Pericardium (tissue), 1 donor: Measurements from ENCODE around the gene ZNF622.

DNA sequence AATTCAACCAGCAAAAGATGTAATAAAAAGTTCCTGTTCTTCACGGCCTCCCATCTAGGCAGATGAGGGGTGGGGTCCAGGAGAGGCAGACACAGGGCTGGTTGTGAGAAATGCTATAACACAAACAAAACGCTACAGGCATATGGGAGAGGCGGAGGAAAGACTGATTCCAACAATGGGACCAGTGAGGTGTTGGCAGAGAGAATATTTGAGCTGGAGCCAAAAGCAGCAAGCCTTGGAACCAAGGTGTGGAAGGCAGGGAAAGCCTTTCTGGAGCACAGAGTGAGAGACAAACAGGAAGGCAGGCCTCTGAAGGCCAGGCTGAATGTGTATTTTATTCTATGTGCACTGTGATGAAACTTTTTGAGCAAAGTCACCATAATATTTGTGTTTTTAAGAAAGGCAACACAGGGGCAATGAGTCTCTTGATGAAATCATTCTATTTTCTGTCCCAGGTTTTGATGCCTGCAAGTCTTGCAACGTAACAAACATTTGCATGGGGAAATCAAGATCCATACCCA lies 2.9 kb downstream of the ATPSCKMT start:
- RRBS = no CpG with 5 or more reads among the region's 4 CpGs

DNA sequence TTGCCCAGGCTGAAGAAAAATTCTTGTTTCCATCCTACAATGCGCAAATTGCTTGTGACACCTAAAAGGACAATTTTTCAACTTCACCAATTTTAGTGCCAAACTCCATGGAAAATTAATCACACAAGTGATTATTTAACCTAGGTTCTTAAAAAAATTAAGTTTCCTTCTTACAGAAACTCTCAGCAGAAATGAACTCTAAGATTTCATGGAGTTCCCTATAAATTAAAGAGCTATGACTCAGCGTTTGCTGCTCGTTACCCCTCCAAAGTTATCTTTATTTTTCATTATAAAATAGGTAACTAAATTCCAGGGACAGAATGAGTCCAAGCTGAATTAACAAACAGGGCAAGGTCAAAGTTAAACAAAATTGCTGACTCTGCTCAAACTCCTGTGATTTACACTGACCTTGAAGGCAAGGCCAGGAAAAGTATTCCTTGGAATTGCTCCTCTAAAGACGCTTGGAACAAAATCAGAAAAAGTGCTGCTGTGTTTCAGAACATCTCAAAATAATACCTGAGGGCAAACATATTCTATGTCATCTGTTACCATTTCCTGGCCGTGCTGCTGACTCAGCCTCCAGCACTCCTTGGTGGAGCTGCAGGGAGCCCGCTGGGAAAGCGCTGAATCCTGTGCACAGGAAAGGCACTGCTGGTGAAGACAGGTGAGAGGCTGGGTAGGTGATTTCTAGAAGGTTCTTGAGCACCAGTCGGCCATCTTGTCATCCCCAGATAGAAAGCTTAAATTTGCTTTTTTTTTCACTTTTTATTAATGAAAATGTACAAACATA lies 2.5 kb upstream of the CMBL start:
- RRBS = no CpG with 5 or more reads among the region's 8 CpGs

GRCh38 chr5:10670985-10672076 lies 89.7 kb downstream of the DAP start:
- RRBS = no CpG with 5 or more reads among the region's 14 CpGs

DNA sequence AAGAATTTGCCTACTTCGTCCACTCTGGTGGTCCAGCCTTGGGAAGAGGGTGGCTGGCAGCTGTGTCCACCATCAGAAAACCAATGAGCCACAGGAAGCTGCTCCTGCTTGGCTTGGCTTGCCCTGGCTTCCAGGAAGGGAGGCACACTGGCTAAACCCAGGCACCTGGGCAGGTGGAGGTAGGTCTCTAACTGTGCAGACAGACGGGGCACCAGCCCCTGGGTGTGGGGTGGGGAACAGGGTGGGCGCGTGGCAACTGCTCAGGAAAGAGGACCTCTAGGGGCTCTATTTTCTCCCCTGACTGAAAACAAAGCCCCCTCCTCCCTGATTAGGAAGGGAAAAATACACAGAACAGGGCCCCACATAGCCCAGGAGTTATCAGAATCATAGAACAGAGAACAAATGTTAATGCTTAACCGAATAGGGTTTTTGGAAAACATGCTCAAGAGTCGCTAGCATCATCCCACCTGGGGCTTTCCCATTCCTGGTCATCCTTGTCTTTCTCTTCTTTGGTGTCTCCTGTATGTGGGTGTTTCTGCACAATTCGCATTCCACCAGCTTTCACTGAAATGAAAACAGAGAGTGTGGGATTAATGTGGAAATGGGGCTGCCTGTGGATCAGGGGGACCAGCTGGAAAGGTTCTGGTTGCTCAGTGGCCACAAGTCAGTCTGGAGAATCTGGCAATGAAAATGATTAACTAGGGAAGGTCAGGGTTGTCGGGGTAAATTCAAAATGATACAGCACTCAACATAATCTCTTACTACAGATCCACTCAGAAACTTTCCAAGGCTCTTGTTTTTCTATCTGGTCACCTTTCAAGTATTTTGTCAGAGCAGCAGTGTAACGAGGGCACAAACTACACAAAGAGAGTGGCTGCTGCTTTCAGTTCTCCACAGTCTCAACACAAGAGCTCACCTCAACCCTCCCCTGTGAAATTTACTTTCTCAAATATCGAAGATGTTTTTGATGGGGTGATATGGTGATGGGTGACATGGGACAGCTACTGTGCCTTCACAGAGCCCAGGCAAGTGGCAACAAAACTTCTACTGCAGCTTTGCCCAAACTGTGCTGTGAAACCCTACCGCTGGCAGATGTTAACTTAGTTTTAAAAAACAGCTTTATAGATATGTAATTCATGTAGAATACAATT lies 13.0 kb downstream of the DAP start:
- RRBS = no CpG with 5 or more reads among the region's 11 CpGs

DNA sequence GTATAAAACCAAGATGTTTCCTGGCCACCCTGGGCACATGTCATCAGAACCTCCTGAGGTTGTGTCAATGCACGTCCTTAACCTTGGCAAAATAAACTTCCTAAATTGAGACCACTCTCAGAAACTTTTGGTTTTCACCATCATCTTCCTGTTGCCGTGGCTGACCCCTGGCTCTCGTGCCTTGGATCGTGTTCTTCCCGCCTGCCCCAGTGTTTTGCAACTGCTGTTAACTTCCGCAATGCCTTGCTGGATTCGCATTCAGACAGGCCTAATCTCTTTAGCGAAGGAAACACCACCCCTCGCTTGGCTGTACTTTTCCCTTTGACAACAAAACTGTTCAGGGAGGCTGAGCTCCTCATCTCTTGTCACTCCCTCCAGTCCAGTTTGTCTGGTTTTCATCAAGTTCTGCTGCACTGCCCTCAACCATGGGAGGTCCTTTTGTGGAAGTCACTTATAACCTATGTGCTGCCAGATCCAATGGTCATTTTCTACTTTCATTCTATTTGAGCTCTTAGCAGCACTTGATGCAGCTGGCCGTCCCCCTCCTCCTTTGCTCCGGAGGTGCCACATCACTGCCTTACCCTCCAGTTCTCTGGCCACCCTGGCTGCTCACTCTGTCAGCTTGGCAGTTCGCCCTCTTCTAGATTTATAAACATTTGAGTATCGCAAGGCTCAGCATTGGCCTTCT lies 1.4 kb upstream of the DAP start:
- RRBS = no CpG with 5 or more reads among the region's 13 CpGs

- RRBS = no CpG with 5 or more reads among the region's 1 CpG
These were observed 717.1 kb downstream of the DNAH5 start for GRCh38 chr5:13227421-13227826.

- RRBS = no CpG with 5 or more reads among the region's 8 CpGs
These were observed 47.0 kb downstream of the TRIO start for GRCh38 chr5:14189963-14190724.

- RRBS = no CpG with 5 or more reads among the region's 8 CpGs
These were observed 168.2 kb upstream of the OTULINL start for GRCh38 chr5:14413275-14413808.

DNA sequence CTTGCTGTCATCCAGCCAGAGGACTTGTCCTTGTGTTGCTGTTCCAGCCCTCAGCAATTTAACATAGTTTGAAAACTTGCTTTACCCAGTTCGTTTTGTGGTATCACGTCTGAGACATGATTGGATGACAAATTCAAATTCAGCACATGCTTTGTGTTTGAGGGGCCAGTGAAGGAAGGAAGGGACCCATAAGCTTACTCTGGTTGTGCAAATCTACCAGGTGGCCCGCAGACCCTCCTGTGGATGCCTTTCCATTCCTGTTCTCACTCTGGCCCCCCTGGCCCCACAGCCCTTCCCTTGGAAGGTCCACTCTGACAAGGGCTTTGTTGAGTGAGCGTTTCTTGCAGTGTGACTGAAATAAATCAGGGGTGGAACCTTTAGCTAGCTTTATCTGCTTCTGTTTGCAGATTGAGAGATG lies 19.8 kb downstream of the OTULIN start:
- RRBS = no CpG with 5 or more reads among the region's 4 CpGs

DNA sequence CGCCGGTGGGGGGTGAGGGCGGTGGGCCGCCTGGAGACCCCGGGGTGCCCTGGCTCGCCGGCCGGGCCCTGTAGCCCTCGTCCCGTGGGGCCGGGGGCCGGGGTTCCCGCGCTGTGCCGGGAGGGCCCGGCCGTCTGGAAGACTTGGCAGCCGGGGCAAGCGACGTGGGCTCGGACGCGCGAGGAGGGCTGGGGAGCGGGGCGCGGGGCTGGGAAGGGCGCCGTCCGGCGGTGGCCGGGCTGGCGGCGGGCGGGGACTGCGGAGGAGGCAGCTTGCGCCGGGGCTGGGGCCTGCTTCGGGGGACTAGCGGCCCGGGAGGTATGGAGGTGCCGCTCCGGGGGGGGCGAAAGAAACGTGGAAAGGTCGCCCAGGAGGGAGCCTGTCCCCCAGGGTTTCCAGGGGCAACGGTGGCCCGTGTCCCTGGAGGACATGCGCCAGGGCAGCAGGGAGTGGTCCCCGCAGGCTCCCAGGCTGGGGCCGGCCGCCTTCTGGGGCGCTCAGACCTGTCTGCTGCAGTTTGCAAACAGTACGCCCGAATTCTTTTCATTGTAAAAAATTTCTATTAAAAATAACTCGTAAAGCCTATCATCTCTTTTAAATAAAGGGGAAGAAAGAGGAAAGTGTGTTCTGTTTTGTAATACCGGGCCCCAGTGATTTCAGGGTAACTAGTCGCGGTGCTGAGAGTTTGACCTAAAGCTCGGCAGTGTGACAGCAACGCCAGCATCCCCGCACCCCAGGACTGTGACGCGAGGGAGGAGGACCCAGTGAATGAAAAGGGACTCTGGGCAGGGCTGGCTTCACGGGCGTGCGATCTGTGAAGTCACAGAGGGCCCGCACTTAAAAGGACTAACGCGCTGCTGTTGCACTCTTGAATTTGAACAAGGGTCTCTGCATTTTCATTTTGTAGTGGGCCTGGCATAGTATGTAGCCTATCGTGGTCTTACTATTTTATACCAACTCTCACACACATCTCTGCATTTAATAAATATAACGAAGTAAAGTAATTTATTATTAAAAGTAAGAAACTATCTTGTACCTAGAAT lies 841 bp upstream of the ANKH start:
- RRBS = 2% methylated on average over 25 of the region's 72 CpGs

DNA sequence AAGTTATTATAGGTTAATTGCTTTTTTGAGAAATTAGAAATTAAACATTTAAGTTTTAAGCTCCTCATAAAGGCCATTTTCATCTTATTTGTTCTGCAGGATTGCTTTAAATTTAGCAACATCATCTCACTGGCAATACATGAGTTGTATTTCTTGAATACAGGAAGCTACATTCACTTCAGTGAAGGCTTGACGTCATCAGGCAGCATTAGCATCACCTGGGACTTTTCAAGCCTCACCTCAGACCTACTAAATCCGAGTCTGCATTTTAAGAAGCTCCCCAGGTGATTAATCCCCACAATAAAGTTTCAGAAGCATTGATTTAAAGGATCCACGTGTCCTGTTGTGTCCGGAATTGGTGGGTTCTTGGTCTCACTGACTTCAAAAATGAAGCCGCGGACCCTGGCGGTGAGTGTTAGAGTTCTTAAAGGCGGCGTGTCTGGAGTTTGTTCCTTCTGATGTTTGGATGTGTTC lies 121.1 kb upstream of the ANKH start:
- RRBS = no CpG with 5 or more reads among the region's 9 CpGs

DNA sequence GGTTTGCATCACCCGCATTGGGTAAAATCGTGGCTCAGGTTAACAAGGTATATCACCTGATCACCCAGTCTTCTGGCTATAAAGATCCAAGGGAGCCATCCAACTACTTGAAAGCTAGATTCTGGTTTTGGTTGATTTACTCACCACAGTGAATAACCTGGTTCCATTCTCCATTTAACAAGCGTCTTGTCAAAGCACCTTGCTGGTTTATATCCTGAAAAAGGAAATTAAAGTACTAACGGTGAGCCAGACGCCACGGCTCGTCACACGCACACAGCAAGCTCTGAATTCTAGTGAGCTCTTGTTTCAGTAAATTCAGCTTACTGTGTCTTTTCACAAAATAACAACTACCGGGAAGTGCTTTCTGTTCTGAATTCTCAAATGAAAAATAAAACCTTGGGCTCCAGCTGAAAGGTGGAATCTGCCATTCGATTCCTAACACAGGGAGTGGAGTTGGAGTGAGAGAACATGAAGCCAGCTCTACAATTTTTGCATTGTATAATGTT lies 74.5 kb upstream of the FBXL7 start:
- RRBS = no CpG with 5 or more reads among the region's 10 CpGs

GRCh38 chr5:15712410-15712813 lies 212.4 kb downstream of the FBXL7 start:
- RRBS = no CpG with 5 or more reads among the region's 1 CpG

DNA sequence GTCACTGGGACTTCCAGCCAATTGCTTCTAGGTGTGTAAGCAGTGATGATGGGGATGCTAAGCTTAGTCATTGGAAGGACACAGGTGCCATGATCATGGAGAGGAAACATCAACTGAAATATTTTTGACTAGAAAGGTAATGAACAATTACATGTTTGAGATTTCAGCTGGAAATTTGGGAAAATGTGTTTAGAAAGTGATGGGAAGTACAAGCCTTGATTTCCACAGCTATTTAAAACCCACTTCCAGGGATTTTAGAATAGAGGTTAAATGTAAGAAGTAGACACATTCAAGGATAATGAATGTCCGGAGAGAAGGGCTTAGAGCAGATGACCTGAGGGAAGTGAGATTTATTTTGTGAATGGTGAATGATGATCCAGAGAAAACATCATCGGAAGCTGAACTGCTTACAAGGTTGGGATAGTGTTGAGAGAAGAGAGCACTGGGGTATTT lies 235.4 kb downstream of the FBXL7 start:
- RRBS = no CpG with 5 or more reads among the region's 2 CpGs

- RRBS = no CpG with 5 or more reads among the region's 3 CpGs
These were observed 64.7 kb upstream of the MARCHF11 start for GRCh38 chr5:16244295-16244778.

DNA sequence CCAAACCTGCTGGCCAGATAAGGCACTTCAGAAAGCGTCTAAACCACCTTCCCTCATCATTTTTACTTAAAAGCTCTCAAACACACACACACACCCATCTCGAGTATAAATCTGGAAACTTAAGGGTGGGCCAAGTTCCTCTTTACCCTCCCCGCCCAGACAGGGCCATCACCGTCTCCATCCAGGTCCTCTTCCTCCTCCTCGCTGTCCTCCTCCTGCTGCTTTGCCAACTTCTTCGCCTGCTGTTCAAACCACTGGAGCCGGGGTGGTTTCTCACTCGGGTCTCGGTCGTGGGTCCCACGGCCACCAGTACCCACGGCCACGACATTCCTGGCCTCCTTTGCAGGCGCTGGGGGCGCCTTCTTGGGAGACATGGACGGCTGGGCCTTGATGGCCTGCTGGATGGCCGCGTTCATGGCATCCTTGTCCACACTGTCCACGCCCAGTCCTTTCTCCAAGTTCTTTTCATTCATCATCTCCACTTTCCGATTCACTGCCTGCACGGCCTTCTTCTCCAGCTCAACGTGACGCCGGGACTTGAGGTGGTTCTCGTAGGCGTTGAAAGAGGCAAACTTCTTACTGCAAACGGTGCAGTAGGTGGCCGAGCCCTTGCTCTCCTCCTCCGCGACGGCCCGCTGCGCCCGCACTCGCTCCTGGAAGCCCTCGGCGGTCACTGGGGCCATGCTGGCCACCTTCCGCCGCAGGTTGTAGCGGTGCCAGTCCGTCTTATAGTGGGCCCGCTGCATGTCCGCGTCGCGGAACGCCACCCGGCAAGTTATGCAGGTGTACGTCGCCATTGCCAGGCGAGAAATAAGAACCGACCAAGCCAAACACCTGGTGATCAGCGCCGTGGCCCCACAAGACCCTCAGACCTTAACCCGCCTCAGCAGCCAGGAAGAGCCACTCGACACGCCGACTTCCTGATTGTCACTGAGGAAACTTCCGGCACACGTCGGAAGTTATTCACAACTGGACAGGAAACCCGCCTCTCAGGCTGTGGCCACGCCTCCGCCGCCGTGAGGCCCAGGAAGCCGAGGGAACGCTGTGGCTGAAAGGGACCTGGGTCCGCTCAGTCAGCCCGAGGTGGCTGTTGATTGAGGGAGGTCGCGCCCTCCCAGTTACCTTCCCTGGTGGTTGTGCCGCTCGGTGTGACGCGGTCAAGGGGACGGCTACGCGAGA lies at the start of gene ZNF622:
Gene ZNF622, minus strand, starts transcription at position 932 of the 1,179 bp plus-strand sequence.
- RRBS = no CpG with 5 or more reads among the region's 79 CpGs

DNA sequence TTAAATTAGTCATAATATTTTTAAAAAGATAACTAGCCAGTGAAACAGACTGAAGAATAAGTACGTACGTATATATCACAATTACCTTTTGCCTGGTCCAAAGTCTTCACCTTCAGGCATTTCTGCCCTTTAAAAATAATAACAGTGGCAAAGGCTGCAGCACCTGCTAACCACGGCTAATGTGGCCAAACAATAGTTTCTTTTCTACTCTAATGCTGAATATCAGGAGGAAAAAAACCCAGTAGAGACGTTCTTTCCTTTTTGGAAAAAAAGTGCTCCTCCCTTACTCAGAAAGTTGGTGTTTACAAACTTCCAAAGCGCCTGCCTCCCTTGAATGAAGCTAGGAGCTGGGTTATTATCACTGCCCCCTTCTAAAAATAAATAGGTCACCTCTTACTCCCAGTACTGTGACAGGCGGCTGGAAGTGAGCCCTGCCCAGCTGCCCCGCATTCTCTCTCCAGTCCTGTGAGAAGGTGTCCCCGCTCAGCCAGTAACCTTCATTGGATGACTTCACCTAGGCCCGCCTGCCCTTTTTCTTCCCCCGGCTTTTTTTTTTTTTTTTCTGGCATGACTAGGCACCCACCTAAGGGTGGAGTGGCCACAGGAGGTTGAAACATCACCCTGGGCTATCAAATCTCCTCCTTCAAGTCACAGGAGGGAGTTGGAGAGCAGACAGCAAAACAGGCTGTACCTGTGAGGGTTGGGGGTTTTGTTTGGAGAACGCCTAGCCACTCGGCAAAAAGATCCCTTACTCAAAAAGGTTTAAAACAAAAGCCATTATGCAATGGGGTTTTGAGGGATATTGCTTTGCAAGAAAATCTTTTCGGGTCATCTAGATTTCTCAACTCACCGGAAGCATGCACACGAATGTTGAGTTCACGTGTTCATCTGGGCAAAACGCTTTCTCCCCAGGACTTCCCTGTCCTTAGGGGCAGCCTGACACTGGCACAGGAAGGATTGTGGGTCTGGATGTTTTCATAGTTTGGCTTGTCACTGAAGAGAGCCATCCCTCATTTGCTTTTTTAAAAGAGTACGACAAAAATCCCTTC lies 43.2 kb upstream of the ZNF622 start:
- RRBS = no CpG with 5 or more reads among the region's 18 CpGs

DNA sequence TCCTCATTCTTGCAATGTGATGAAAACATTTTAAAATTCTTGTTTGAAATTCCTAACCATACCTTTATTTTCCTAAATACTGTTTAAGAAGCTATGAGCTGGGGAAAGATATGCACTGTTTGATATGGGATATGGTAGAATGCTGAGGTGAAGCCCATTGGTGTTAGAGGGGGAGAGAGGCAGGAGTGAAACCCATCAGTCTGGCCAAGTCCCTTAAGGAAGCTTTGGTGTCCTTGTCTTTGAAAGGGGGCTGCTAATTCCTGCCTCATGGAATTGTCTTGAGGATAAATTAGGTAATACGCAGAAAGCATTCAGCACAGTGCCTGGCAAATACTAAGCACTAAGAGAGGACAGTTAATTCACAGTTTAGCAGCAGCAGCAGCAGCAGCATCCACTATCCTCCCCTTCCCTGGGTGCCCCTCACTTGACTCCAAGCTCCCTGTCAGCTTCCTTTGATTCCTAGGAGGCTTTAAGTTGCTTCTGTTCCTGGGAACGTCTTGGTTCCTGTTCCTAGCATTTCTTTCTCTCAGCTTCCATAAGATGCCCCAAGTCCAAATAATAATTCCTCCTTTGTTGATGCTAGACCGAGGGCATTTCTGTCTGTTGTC lies 71.5 kb downstream of the RETREG1 start:
- RRBS = no CpG with 5 or more reads among the region's 3 CpGs

- RRBS = no CpG with 5 or more reads among the region's 5 CpGs
These were observed 10.0 kb upstream of the RETREG1 start for GRCh38 chr5:16626698-16627345.